ENCODE data around the genes SENP1, TEX49, ARF3, PRKAG1 and KMT2D.

DNA sequence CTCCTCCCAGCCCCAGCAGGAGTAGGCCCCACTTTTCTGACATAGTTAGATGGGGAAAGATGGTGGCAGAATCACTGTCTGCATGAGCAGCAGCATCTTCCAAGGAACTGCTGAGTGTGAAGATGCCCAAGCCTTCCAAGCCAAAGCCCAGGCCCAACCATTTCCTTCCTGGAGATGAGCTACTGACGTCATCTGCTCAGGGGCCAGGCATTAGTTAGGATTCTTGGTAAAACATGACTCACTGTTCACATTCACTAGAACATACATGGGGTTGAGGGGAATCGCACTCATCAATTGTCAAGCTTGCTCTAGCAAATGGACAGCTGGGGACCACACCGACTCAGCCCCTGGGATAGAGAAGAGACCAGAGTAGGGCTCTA is 37.2 kb downstream of the VDR start:
- PRO-cap = no peak
- RAMPAGE, long total RNA, 3 experiments = no peak in any of the 3 experiments

- PRO-cap = no peak
- RAMPAGE, long total RNA, 3 experiments = no peak in any of the 3 experiments
These were observed 3.1 kb downstream of the COL2A1 start for GRCh38 chr12:48000927-48001777.

GRCh38 chr12:48105756-48106463 is at the start of gene SENP1:
Gene SENP1, minus strand, starts transcription at chr12:48106079.
- PRO-cap = no peak
- RAMPAGE, long total RNA, 3 experiments = start-site peak on the plus strand in 1 of 3 experiments, at chr12:48105722-48106196 at its widest, 10 reads per replicate; start-site peak on the minus strand in 3 of 3 experiments, at chr12:48105808-48106093 at its widest, 24 to 112 reads per replicate

- PRO-cap = no peak
- RAMPAGE, long total RNA, 3 experiments = no peak in any of the 3 experiments
These were observed 4.4 kb downstream of the OR10AD1 start for GRCh38 chr12:48198426-48199260.

GRCh38 chr12:48489434-48489972 is 7.2 kb downstream of the C12orf54 start:
- PRO-cap = no peak
- RAMPAGE, long total RNA, 3 experiments = no peak in any of the 3 experiments

GRCh38 chr12:48662050-48662465 is 20.0 kb downstream of the KANSL2 start:
- PRO-cap = no peak
- RAMPAGE, long total RNA, 3 experiments = no peak in any of the 3 experiments

DNA sequence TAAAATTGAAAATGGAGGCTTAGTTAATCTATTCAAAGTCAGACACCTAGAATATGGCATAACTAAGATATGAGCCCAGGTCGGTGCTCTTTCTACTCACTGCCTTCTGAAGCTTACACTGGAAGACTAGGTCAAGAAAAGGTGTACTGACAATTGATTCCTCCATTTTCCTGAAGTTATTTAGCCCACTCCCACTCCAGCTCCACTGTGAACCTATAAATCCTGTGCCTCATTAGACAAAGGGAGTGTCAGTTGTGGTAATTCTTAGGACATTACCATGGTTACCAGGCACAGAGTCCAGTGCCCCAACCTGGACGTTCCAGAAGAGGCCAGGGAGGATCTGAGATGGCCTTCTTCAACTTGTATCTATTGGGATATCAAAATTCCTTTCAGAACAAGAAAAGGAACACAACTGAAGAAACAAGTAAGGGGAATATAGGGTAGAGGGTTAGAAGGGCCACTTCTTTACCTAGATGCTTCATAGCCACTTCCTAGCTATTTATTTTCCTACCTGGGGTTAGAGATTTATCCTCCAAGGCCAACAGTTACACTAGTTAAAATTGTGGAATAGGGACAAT is at the start of gene TEX49:
Gene TEX49 (plus strand): TSS at position 300 of the 578 bp plus-strand sequence.
- PRO-cap = no peak
- RAMPAGE, long total RNA, 3 experiments = no peak in any of the 3 experiments

GRCh38 chr12:48768252-48768751 is 20.6 kb downstream of the ADCY6 start:
- PRO-cap = no peak
- RAMPAGE, long total RNA, 3 experiments = no peak in any of the 3 experiments

DNA sequence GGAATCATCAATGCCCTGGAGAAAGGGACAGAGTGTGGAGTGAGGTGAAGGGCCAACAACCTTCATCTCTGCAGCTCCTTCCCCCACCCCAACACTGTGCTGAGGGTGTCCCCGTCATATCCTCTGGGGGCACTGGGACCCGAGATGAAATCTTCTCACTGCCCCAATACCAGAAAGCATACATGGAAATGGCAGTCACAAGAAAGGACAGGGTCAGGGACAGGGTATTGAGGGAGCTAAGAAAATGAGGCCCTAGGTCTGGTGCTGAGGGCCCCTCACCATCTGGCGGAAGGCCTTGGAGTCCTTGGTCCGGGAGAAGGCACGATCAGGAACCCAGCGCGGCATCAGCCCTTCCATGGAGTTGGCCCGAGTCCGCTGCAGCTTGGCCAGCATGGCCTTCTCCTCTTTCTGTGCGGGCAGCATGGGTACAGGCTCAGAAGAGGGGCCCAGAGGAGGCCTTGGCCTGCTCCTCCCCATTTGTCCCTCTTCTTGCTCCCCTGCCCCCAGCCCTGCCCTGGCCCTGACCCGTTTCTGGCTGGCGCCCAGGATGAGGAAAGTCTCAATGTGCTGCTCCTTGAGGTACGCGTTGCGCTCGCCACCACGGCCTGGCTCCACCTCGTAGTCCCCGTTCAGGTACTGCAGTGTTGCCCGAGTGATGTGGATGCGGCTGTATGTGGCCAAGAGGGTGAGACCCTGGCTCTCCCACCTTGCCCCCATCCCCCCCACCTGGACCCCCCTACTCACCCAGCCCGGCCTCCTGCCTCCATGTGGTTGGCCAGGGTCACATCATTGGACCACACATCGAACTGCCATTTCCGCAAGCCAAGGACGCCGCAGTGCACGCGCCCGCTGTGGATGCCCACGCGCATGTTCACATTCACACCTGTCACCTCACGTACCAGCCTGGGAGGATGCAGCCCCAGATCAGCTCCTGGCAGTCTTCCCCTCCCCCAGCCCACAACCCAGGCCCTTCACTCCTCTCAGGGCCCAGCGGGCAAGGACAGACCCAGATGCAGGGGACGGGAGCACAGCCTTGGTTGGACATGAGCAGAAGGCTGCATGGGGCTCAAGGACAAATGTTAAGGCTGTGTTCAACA is 12.9 kb downstream of the ADCY6 start:
- PRO-cap = no peak
- RAMPAGE, long total RNA, 3 experiments = start-site peak on the minus strand in 1 of 3 experiments, centred at position 887 of the sequence, 18 reads per replicate

GRCh38 chr12:48794820-48795303 is 6.0 kb upstream of the ADCY6 start:
- PRO-cap = no peak
- RAMPAGE, long total RNA, 3 experiments = no peak in any of the 3 experiments

- PRO-cap = no peak
- RAMPAGE, long total RNA, 3 experiments = no peak in any of the 3 experiments
These were observed 6.7 kb upstream of the ADCY6 start for GRCh38 chr12:48795443-48796185.

- PRO-cap = no peak
- RAMPAGE, long total RNA, 3 experiments = no peak in any of the 3 experiments
These were observed 17.7 kb upstream of the RND1 start for GRCh38 chr12:48883033-48884066.

- PRO-cap = no peak
- RAMPAGE, long total RNA, 3 experiments = no peak in any of the 3 experiments
These were observed 660 bp downstream of the FKBP11 start for GRCh38 chr12:48924373-48925290.

- PRO-cap = bidirectional peak, plus-strand start at chr12:48957608, minus-strand start at chr12:48957514
- RAMPAGE, long total RNA, 3 experiments = start-site peak on the minus strand in 3 of 3 experiments, at chr12:48957413-48957514 at its widest, 126 to 405 reads per replicate
These were observed at the start of gene ARF3 for GRCh38 chr12:48957241-48958160. Gene ARF3, minus strand, starts transcription at chr12:48957487.

DNA sequence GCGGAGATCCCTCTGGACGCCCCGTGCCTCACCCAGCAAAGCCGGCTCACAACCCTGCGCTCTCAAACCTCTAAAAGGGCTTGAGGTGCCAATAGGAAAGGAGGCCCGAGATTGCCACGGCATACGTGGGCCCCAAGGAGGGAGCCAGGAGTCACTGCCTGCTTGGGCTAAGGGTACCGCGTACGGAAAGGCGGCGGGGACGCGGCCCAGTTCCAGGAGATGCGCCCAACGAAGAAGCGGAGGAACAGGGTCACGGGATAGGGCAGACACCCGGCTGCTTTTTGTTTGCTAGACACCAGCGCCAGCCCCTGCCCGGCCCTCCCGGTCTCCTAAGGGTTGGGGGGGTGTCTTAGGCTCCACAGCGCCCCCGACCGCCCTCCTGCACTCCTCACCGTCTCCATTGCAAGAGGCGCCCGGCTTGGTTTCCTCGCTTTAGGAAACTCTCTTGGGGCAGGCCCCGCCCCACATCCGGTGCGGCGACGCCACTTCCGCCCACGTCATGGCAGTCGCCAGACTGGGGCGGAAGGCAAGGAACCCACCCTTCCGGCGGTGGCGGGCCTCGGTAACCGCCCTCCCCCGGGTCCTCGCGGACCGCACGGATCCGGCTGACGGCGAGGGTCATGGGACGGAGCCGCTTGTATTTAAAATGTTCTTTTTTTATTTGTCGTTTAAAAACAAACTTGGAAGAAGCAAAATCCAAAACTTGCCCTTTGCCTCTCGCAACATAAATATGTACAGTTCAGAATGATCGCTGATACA is at the start of gene PRKAG1:
Gene PRKAG1 (minus strand): TSS at position 437 of the 759 bp plus-strand sequence.
- PRO-cap = bidirectional peak, plus-strand start at position 512 of the sequence, minus-strand start at position 402 of the sequence
- RAMPAGE, long total RNA, 3 experiments = start-site peak on the minus strand in 2 of 3 experiments, centred at positions 419 to 426 of the sequence, 166 to 184 reads per replicate

GRCh38 chr12:49022966-49023870 is 4.6 kb upstream of the PRKAG1 start:
- PRO-cap = no peak
- RAMPAGE, long total RNA, 3 experiments = no peak in any of the 3 experiments

GRCh38 chr12:49034044-49035053 is 15.8 kb upstream of the PRKAG1 start:
- PRO-cap = no peak
- RAMPAGE, long total RNA, 3 experiments = no peak in any of the 3 experiments

DNA sequence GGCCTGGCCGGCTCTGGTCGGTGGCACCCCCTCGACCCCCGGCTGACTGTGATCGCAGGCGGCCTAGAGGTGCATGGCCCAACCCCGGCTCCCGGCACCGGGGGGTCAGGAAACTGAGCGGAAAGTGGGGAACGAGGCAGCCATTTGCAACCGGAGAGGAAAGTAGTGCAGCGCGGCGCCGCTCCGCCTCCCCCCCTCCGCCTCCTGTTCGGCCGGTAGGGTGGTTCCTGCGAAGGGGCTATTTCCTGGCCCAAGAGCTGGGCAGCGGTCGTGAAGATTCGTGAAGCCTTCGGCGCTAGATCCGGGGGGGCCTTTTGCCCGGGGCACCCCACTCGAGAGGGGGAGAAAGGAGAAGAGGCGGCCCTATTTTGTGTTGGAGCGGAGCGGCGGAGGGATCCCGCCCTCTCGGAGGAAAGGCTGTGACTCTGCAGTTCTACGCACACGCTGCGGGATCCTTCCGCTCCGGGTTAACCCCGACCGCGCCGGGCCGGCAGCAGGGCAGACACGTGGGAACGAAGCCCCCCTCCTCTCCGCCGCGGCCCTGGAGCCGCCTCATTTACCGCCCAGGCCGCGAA is at the start of gene KMT2D:
Gene KMT2D (minus strand): TSS at position 388 of the 575 bp plus-strand sequence.
- PRO-cap = unidirectional peak, minus-strand start at position 115 of the sequence; unidirectional peak, minus-strand start at position 146 of the sequence; unidirectional peak, minus-strand start at position 206 of the sequence; unidirectional peak, minus-strand start at position 297 of the sequence; unidirectional peak, minus-strand start at position 388 of the sequence
- RAMPAGE, long total RNA, 3 experiments = start-site peak on the minus strand in 1 of 3 experiments, centred at position 389 of the sequence, 17 reads per replicate

- PRO-cap = no peak
- RAMPAGE, long total RNA, 3 experiments = no peak in any of the 3 experiments
These were observed 8.4 kb downstream of the DHH start for GRCh38 chr12:49086137-49086721.

DNA sequence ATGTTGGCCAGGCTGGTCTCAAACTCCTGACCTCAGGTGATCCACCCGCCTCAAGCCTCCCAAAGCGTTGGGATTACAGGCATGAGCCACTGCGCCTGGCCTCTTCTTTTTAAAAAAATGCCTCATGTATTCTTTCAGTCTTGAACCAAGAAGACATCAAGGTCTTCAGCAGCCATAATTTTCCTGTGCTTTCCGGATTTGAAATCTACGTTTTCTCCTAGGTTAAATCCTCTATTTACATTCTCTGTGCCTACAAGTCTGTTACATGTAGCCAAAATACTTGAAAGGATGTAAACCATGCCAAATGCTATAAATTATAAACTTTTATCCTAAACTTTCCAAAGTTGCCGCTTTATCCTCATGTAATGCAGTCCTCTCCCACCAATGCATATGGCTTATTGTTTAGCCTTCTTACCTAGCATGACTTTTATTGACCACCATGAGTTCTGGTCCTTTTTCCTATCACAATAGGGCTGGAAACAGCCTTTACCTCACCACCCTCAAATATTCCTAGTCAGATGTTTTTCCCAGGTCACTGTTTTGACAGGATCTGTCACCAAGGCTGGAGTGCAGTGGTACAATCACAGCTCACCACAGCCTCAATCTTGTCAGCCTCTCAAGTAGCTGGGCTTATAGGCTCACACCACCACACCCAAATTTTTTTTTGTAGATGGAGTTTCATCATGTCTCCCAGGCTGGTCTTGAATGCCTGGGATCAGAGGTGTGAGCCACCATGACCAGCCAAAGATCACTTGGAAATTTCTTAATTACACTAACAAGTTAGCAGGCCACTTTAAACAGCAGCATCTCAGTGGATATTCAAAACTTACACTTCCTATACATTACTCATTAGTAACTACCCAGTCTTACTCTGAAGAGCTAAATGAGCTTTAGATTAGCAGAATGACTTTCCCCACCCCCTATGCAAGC is 4.3 kb downstream of the TUBA1B start:
- PRO-cap = no peak
- RAMPAGE, long total RNA, 3 experiments = no peak in any of the 3 experiments